Metastatic Pancreatic Carcinoma in the Ovary (tissue), 1 donor: ENCODE data around the genes SPTLC3 and KIF16B.

DNA sequence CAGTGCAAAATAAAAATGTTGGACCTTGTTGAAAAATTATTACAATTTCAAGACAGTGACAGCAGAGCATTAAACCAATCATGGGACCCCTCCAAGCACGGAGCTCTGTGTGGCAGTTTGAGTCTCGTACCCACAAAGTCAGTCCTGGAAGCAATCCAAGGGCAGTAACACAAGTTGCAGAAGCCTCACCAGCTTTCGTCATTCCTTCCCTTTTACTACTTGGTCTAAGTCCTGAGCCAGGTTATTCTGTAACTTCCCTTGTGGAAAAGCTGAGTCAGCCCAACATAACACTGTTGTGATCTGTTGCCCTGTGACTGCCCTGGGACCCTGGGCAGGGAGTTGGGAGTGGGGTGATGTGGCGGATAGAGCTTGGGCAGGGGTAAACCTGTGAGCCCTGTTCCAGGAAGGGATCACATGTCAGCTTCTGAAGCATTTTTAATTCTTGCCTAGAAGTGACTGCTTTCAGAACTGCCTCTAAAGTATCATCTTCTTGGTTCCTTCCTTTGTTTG is 183.6 kb upstream of the JAG1 start:
- PRO-cap = no peak

DNA sequence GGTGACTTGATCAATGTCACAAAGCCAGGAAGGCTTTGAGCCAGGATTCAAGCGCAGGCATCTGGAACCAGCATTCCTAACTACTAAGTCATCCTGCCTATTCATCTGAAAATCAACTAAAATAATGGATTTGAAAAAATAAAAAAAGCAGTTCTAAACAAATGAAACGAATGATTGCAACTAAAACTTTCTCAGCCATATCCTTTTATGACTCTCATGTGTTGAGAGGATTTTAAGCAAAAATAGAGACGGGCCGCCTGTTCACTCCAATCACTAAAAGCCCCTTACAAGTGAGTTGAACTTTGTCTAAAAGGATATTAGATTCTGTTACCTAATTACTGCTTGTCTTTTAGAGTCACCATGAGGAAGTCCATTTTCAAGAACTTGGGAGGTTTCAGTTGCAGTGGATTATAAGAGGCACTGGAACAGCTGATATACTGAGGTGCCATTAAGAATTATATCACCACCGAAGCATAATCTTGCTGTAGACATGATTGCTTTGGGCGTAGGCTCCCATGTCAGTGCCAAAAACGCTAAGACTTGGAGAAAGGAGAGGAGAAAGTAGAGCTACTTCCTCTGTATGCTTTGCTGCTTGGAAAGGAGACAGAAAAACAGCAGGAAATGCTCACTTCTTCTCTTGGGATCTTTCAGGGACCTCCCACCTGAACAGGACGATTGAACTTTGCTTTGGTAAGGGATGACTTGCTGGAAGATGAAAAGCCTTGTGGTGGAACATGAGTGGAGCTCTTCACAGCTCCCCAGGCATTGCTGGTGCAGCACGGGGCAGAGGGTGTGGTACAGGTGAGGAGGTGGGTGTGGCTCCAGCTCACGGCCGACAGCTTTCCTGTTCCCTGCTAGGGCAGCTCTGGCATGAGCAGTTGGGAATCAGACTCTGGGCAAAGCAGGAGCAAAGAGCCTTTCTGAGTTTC is 190.2 kb upstream of the JAG1 start:
- PRO-cap = no peak

GRCh38 chr20:11001656-11002370 is 328.0 kb upstream of the JAG1 start:
- PRO-cap = no peak

DNA sequence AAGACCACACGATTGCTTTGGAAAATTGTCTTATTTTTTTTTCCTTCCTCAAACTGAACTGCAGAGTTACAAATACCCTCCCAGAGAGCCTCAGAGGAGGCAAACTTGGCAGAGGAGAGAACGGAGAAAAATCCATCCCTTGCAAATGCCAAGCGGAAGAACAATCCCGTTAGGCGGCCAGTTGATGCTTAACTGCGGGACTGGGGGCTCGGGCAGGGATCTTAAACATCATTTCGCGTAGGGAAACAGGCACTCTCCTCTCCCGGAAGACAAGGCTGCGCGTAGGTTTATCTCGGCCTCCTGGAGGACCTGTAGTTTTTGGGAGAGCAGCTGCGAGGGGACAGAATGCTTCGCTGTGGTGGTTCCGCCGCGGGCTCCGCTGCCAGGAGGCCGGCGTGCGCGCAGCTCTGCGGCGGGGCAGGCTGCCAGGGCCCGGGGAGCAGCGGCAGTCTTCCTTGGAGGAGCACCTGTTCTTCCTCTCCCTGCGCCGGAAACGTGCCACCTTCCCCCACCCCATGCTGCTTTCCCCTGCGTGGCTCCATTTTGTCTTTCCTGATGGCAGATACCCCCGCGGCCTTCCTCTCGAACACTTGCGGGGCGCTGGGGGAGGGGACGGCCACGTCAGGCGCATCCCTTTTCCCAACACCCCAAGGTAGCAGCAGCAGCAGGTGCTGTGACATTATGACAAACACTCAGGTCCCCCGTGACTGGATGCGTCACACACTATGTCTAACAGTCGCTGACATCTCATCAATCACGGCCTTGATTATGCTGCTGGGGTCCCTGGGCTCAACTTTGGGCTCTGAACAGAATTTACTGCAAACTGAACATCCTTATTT is 230.8 kb upstream of the BTBD3 start:
- PRO-cap = unidirectional peak, minus-strand start at position 592 of the sequence; bidirectional peak, plus-strand start outside the sequence, minus-strand start at position 654 of the sequence

GRCh38 chr20:13008764-13009612 is at the start of gene SPTLC3:
SPTLC3 (plus strand) TSS chr20:13008972.
- PRO-cap = unidirectional peak, plus-strand start at chr20:13008955

GRCh38 chr20:13028760-13028983 is 19.9 kb downstream of the SPTLC3 start:
- PRO-cap = no peak

DNA sequence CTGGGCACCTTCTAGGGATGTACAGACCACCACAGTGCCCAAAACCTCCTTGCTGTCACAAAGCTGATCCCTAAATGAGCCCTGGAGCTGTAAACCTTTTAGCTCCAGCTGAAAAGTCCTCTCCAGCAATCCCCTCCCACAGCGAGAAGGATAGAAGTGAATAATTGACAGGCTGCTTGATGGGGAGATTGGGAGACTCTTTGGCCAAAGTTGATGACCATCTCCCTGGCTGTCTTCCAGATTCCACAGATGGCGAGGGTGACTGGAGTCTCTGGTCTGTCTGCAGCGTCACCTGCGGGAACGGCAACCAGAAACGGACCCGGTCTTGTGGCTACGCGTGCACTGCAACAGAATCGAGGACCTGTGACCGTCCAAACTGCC is 67.2 kb downstream of the ISM1 start:
- PRO-cap = no peak

GRCh38 chr20:13290724-13291102 is 69.6 kb downstream of the ISM1 start:
- PRO-cap = no peak

- PRO-cap = no peak
These were observed 179.4 kb downstream of the TASP1 start for GRCh38 chr20:13459189-13459774.

DNA sequence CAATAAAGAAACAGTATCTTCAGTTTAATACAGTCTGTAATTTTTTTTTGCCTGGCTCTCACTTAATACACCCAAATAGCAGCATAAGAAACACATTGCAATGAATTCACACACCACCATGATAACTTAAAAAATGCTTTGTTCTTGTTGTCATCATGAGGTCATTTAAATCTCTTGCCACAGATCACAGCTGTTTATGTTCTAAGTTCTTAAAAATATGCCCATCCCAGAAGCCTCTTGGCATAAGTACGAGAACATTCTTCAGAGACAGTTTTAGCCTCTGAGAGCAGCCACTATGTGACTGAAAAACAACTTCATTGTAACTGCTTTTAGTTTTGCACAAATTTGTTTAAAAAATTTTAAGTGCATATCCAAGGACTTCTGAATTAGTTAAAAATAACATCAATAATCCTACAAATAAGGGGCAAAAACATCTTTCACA is 47.9 kb downstream of the ESF1 start:
- PRO-cap = no peak

GRCh38 chr20:13791581-13792634 is 7.1 kb downstream of the NDUFAF5 start:
- PRO-cap = no peak

DNA sequence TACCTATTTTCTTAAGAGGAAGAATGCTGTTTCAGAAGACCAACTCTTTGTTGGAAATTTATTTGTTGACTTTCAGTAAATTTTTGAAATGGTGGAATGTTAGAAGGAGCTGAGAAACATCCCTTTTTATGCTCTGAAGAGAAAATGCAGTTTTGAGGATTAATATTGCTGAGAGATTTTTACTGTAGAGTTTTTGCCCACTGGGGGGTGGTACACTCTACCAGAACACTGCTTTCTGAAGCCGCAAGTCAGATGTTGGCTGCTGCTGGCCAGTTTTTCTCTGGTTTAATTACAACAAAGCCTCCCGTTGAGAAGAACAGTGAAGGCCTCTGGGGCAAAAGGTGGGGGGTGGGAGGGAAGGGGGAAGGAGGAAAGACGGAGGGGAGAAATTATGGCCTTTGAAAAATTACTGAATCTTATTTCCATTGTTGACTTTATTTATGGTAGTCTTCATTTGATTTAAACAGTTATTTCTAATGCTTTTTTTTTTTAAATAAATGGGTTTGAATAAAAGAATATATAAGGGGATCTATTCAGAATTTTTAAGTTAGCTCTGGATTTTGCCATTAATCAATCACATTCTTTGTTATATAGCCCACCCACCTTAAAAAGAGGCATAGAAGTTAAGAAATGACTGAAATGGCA is 3.0 kb downstream of the FLRT3 start:
- PRO-cap = no peak

GRCh38 chr20:15639583-15640135 is 933.6 kb downstream of the KIF16B start:
- PRO-cap = no peak

DNA sequence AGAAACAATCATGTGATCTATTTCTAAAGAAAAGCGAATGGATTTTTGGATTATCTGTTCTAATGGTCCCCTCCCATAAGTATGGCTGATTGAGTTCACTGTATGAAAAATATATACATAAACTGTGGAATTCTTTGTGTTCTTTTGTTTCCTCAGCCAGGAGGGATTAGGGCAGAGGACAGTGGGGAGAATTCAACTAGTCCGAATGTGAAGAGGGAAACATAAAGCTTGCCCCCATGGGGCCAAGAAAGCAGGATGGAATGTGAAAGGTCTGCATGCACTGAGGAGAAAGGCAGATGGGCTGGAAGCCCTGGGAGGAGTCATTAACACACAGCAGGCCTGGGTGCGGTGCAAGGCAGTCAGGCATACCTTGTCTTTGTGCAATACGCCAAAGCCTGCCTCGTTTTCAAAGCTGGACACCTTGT is 597.0 kb downstream of the KIF16B start:
- PRO-cap = no peak

- PRO-cap = bidirectional peak, plus-strand start at chr20:16573511, minus-strand start at chr20:16573322
These were observed at the start of gene KIF16B for GRCh38 chr20:16572839-16573936. KIF16B (minus strand) TSS chr20:16573448.

- PRO-cap = no peak
These were observed 41.6 kb downstream of the DSTN start for GRCh38 chr20:17611392-17611912.

DNA sequence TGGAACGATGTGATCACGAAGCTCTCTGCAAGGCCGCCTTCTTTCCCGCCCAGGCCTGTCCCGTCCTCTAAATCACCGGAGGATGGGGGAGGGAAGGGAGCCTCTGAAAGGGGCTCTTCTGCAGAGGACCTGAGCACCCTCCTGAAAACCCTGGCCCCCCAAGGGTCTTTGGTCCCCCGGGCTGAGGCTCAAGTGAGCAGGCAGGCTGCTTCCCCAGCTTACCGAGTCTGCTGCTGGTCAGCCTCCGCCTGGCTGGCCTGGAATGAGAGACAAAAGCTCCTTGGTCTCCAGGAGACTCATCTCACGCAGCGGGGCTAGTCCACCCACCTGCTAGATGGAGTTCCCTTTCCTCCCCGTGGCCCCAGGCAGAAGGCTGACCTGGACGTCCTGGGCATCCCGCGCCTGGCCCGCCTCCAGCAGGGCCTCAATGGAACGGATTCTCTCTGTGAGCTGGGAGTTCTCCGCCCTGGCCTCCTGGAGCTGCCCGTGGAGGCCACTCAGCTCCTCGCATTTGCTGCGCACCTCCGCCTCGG is 54.9 kb downstream of the RRBP1 start:
- PRO-cap = no peak

DNA sequence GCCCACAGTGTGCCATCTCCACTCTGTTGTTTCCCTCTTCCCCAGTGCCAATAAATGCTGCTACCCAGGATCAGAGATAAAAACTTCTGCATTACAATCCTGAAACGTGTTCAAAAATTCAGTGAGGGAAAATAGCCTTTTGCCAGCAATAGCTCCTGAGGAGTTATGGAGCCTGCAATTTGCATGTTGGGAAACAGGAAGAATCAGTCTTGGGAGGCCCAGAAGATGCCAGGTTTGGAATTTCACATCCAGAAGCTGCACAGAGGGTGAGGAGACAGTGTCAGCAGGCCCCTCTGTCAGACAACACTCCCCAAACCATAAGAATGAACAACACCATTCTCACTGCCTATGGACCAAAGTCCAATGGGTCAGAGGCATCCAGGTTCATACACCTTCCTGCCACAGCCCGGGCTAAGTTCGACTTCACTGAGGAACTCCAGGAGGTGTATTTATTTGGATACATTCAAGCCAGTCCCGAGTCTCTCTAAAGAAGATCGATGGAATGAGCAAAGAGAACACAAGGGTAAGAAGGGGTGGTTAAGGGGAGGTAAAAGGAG is 20.8 kb downstream of the RRBP1 start:
- PRO-cap = no peak

DNA sequence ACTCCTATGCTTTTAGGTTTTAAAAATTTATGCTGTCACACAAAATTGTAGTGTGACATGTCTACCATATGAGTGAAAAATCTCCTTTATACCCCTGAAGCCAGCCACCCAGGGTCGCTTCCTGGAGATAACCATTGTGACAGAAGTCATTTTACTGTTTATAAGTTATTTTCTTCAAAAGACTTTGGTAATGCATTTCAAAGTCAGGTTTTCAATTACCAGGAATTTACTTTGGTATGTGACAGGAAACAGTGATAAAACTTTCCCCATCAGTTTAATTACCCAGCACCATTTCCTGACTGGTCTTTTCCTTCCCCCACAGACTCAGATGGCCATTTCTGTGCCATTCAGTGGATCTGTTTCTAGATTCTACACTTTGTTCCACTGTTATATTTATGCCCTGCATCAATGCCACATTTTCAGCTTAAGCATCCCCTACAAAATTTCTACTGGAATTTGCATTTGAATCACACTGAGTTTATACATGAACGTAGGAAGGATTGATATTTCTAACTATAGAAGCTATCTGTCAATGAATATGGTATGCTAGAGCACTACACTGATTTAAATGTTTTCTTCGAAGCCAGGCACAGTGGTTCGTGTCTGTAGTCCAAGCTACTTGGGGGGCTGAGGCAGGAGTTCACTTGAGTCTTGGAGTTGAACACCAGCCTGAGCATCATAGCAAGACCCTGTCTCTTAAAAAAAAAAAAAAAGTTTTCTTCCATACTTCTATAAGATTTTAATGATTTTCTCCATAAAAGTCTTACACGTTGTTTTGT is 16.2 kb downstream of the RRBP1 start:
- PRO-cap = no peak

DNA sequence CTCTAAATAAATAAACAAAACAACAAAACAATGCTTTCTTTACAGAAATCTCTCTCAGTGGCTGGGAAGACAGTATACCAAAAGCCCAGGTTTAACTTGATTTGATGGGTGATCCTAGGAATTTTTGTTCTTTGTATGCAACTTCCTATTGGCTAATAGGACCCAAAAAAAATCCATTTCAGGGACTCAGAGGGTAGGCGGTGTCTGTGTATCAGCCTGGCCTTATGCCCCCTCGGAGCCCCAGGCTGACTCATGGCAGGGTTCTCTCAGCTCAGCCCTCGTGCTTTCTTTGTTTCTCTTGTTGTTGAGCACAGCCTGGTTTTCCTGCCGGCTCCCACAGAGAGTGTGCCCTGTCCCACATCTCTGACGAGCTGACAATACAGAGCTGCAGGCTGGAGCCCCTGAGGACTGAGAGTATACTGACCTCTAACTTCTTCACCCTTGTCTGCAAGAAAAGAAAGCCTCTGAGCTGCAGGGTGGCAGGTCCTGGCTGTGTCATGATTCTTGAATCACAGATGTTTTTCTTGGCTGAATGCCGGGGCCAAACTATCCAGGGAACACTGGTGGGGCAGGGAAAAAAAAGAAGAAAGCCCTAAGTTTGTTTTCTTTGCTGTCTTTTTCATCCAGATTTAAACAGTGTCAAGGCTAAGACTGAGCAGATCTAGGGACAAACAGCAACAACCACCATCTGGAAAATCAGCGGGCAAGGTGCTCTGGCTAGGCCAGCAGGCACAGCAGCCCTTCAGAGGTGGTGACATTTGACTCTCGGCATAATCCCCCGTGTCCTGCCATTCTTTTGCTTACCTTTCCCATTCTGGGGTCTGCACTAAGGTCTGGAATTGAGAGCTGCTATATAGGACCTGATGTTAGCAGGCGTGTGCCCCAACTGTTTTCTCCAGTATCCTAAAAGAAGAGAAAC is 63.3 kb upstream of the ZNF133 start:
- PRO-cap = no peak